Hepatocyte (in vitro differentiated cells and primary cell): ENCODE data around the genes ZNF616, ZNF610 and ZNF468.

DNA sequence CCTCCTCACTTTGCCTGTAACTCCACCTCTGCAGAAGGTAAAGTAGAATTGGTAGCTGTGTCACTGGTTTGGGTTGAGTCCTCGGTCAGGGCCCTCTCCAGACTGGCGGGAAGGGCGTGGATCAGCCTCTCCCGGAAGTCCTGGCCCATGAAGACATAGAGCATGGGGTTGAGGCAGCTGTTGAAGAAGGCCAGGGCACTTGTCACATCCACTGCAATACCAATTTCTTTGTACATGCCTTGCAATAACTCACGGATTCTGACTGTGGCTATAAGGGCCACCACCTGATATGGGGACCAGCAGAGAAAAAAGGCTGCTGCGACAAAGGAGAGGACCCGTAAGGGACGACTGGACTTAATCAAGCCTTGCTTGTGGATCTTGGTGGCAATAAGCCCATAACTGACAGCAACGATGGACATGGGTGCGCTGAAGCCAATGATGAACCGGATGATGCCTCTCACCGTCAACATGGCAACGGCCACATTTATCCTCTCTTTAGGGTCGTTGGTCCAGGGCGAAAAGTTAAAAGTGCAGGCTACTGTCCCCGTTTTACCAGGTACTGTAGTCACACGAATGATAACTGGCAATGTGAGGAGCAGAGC is 5.6 kb downstream of the FPR1 start:
- RAMPAGE, long total RNA: no peak
- RRBS: no CpG with 5 or more reads among the region's 17 CpGs

- RAMPAGE, long total RNA: no peak
- RRBS: no CpG with 5 or more reads among the region's 13 CpGs
Observed at GRCh38 chr19:51824270-51824901, 29.4 kb downstream of the FPR3 start.

- RAMPAGE, long total RNA: no peak
- RRBS: 0% methylated on average over 2 of the region's 37 CpGs
Observed at GRCh38 chr19:51903730-51904739, 782 bp downstream of the ZNF649 start.

DNA sequence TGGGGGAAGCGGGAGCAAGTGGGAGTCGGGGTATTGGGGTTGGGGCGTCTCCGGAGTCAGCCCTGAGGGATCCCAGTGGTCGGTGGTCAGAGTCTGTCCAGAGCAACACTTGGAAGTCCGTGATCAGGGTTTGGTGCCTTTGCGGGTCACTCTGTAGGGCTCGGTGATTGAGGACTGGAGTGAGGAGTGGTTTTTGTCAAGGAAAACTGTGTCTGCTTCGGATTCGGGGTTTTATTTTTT is 270 bp downstream of the ZNF613 start:
- RAMPAGE, long total RNA: no peak
- RRBS: no CpG with 5 or more reads among the region's 10 CpGs

DNA sequence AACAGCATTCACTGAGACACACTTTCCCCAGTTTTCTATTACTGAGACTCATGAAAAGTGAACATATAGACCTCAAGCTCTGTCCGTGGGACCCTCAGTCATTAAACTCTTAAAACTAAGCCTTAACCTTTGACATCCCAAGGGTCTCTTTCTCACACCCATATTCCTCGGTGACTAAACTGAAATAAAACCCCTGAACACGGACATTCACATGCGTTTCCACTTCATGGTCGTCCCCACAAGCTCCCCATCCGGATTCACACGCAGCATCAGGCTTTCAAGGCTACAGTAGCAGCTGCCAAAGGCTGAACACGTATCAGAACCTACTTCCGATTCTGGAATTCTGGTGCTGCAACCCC is 2.3 kb upstream of the ZNF350 start:
- RAMPAGE, long total RNA: no peak
- RRBS: no CpG with 5 or more reads among the region's 9 CpGs

DNA sequence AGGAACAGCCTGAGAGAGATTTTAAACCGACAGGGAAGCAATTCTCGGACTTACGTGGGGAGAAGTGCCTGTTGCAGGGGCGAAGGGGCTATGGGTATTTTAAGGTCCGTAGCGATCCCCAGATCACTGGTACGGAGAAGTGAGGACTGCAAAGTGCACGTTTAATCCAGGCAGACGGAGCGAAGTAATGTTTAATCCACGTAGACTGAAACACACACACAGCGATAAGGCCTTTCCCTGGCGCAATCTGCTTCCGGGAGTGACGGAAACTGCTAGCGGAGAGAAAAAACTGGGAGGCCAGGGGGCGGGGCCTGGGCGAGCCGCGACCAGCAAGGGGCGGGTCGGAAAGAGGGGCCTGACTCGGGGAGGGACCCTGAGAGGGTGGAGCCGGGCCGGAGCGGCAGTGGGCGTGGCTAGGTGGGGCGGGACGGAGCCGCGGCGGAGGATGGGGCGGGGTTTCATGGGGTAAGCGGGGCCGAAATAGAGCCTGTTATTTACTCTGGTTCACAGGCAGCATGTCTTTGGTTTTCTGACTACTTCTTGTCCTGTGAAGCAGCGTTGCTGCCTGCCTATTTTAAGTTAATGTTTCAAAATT is at the start of gene ZNF616:
TSS of gene ZNF616 (minus strand) at position 261 of the 595 bp plus-strand sequence.
- RAMPAGE, long total RNA: no peak
- RRBS: no CpG with 5 or more reads among the region's 36 CpGs

DNA sequence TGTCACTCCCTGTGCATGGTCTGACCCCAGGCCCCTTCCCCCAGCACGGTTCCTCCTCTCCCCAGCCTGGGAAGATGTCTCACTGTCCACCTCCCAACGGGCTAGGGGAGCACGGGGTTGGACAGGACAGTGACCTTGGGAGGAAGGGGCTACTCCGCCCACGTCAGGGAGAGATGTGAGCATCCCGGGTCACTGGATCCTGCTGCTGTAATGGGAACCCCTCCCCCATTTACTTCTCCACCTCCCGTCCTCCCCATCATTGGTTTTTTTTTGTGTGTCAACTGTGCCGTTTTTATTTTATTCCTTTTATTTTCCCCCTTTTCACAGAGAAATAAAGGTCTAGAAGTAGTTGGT is 36.2 kb downstream of the PPP2R1A start:
- RAMPAGE, long total RNA: no peak
- RRBS: no CpG with 5 or more reads among the region's 8 CpGs

DNA sequence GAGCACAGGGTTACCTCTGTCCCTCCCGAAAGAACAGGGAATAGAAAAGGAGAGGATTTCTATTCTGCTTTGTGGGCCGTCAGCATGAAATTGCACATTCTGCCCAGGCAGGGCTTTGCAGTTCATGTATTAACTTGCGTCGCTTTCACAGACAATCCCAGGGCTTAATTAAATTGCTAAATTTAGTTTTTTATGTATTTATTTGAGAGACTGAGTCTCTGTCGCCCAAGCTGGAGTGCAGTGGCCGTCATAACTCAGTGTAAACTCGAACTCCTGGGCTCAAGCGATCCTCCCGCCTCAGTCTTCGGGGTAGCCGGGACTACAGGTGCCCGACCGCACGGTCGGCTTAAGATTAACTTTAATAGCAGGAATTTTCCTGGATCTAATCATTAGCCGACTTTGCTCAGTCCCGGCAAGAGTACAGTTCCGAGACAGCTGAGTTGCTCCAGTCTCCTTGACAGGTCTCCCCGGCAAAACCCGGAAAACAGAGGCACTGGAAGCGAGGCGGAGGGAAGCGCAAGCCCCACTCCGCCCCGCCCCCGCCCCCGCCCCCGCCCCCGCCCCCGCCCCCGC is 363 bp upstream of the ZNF480 start:
- RAMPAGE, long total RNA: no peak
- RRBS: 1% methylated on average over 9 of the region's 31 CpGs

DNA sequence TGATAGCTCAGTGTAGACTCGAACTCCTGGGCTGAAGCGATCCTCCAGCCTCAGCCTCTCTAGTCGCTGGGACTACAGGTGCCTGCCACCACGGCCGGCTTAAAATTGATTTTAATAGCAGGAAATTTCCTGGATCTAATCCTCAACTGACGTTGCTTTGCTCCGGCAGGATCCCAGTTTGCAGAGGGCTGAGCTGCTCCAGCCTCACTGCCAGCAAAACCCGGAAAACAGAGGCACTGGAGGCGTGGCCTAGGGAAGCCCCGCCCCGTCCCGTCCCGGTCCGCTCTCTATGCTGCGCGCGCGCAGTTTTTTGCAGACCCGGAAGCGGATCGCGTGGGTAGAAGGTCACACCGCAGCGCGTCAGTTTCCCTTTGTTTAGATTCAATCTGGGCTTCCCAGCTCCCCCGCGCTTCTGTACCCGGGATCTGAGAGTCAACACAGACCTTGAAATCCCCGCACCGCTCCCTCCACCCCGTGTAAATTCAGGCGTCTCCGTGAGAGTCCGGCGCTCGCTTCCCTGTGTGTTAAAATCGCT is at the start of gene ZNF610:
TSS of gene ZNF610 (plus strand) at position 313 of the 535 bp plus-strand sequence.
- RAMPAGE, long total RNA: no peak
- RRBS: 2% methylated on average over 23 of the region's 37 CpGs

GRCh38 chr19:52620663-52621196 is 50.6 kb downstream of the ZNF701 start:
- RAMPAGE, long total RNA: no peak
- RRBS: no CpG with 5 or more reads among the region's 5 CpGs

- RAMPAGE, long total RNA: no peak
- RRBS: no CpG with 5 or more reads among the region's 14 CpGs
Observed at GRCh38 chr19:52640975-52641707, 49.2 kb downstream of the ENSG00000269825 start.

GRCh38 chr19:52857434-52858261 is at the start of gene ZNF468:
ZNF468 (minus strand) TSS chr19:52857619.
- RAMPAGE, long total RNA: start-site peak on the minus strand at chr19:52857593-52857691, 52 and 99 reads in 2 replicates
- RRBS: 7% methylated on average over 4 of the region's 43 CpGs

DNA sequence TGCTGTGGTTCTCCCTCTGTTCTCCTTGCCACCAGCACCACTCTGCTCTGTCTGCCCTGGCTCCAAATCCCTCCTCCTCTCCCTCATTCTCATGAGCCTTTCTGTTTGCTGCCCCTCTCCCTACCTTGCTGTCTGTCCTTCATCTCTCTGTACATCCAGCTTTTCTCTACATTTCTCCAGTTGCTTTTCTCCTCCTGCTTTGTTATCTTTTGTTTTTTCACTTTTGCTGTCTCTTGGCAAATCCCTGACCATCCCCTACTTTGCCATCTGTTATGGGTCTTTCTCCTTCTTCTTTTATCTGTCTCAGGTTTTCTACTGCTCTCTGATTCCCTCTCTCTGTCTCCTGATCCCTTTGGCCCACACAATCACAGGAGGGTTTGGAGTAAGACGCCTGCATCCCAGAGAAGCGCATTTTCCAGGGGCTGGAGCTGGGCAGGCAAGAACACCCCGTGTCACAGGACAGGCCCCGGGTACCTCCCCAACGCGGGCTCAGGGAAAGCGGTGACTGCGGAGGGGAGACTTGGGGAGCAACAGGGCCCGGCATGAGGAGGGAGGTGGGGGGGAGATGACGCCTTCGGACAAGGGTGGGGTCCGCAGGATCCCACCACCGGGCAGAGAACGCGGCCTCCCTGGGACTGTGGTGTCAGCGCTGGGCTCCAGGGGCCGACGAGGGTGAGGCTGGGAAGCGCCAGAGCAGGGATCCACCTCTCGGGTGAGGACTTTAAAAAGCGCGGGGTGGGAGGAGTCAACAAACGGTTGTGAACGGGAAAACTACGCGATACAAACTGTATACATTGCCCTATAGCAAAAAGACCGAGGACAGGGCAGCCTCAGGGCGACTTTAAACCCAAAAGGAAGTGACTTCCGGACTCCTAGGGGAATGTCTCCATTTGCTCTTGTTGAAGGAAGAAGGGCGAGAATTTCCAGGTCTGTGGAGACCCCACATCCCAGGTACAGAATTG is 588 bp downstream of the ZNF888 start:
- RAMPAGE, long total RNA: no peak
- RRBS: 2% methylated on average over 5 of the region's 30 CpGs

- RAMPAGE, long total RNA: no peak
- RRBS: no CpG with 5 or more reads among the region's 21 CpGs
Observed at GRCh38 chr19:52935837-52936765, 12.9 kb upstream of the ZNF888 start.

DNA sequence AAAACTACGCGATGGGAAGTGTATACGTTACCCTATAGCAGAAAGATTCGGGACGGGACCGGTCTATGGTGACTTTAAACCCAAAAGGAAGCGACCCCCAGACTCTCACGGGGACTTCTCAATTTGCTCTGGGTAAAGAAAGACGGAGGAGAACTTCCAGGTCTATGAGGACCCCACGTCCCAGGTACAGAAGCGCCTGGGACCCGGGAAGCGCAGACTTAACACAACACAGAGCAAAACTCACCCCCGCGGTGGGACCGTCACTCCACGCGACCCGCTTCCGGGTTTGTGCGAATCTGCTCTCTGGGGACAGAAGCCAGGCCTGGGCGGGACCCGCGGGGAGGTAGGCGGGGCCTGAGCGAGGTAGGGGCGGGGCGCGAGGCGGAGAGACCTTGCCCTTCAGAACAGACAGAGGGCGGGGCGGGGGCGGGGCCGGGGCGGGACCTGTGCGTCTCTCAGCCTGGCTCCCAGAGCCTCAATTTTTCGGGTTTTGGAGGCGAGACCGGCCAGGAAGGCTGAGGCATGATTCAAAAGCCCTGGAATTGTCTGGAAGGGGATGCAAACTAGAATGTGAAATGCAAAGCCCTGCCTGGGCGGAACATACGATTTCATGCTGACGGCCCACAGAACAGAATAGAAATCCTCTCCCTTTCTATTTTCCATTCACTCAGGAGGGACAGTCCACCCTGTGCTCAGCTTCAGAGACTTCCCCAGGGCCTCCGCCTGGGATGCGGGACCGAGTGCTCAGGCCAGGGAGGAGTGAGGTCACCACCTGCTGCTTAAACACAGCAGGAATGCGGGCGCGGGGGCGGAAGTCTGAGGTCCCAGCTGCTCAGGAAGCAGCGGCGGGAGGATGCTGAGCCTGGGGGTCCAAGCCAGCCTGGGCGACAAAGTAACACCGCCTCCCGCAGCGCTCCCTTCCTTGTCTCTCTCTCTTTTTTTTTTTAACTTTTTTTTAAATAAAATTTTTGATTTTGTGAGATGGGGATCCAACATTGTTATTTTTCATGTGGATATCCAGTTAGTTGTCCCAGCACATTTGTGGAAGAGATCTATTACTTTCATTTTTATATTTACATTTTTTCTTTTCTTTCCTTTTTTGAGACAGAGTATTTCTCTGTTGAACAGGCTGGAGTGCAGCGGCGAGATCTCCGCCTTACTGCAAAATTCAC is 19.5 kb upstream of the ZNF888 start:
- RAMPAGE, long total RNA: start-site peak on the minus strand centred at position 303 of the sequence, 137 bp wide, 31 and 28 reads in 2 replicates
- RRBS: 2% methylated on average over 12 of the region's 58 CpGs

- RAMPAGE, long total RNA: no peak
- RRBS: no CpG with 5 or more reads among the region's 22 CpGs
Observed at GRCh38 chr19:52946370-52946841, 16.3 kb downstream of the ZNF816 start.

DNA sequence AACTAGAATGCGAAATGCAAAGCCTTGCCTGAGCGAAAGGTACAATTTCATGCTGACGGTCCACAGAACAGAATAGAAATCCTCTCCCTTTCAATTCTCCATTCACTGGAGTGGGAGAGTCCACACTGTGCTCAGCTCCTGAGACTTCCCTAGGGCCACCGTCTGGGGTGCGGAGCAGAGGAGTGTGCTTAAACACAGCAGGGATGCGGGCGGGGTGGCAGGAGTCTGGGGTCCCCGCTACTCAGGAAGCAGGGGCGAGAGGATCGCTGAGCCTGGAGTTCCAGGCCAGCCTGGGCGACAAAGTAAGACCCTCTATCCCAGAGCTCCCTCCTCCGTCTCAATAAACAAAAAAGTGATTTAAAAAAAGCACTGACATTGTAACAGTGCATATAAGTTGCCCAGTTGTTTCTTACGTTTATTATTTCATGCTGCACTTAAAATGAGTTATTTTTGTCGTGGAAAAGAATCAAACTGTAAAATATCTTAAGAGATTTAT is 626 bp upstream of the ZNF816 start:
- RAMPAGE, long total RNA: no peak
- RRBS: no CpG with 5 or more reads among the region's 14 CpGs

- RAMPAGE, long total RNA: no peak
- RRBS: no CpG with 5 or more reads among the region's 8 CpGs
Observed at GRCh38 chr19:53079472-53079973, 23.7 kb downstream of the ZNF160 start.

DNA sequence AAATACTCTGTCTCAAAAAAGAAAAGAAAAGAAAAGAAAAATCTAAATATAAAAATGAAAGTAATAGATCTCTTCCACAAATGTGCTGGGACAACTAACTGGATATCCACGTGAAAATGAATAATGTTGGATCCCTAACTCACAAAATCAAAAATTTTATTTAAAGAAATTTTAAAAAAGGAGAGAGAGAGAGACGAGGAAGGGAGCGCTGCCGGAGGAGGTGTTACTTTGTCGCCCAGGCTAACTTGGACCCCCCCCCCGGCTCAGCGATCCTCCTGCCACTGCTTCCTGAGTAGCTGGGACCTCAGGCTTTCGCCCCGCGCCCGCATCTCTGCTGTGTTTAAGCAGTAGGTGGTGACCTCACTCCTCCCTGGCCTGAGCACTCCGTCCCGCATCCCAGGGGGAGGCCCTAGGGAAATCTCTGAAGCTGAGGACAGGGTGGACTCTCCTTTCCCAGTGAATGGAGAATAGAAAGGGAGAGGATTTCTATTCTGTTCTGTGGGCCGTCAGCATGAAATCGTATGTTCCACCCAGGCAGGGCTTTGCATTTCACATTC is 547 bp upstream of the ZNF845 start:
- RAMPAGE, long total RNA: no peak
- RRBS: no CpG with 5 or more reads among the region's 15 CpGs

- RAMPAGE, long total RNA: no peak
- RRBS: no CpG with 5 or more reads among the region's 7 CpGs
Observed at GRCh38 chr19:53459506-53459879, 8.0 kb upstream of the ZNF813 start.